Rectum (tissue), 1 donor: ENCODE measurements around a stretch of chr20.

- PRO-cap: no peak
These were observed 41.7 kb downstream of the UBE2V1 start for GRCh38 chr20:50071085-50071717.

GRCh38 chr20:50121034-50121453, 8.1 kb upstream of the UBE2V1 start:
- PRO-cap: no peak

GRCh38 chr20:50191186-50191483, 505 bp downstream of the CEBPB start:
- PRO-cap: bidirectional peak, plus-strand start at chr20:50191406, minus-strand start at chr20:50191318

- PRO-cap: bidirectional peak, plus-strand start at chr20:50191586, minus-strand start at chr20:50191750; bidirectional peak, plus-strand start at chr20:50191952, minus-strand start at chr20:50192022; bidirectional peak, plus-strand start at chr20:50192415, minus-strand start at chr20:50192390
These were observed 1.4 kb downstream of the CEBPB start for GRCh38 chr20:50191704-50192674.

- PRO-cap: no peak
These were observed 30.8 kb downstream of the CEBPB start for GRCh38 chr20:50221258-50222048.

DNA sequence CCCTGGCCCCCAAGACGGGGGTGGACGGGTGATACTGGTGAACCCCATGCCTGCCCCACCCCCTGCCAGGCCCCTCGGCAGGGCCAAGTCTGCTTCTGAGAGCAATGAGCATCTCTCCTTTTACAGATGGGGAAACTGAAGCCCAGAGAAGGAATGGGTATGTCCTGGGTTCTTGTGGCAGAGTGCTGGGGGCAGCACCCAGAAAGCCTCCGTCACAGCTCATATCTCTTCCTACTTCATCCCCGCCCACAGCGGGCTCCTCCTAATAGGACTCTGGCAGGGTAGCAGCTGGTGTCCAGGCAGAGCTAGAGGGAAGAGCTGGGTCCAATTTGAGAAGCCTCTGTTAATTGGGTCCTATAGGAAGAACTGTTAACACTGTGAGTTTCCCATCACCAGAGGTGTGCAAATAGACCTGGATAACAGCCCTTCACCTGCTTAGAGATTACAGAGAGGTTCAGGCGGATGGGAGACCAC, 106.4 kb downstream of the CEBPB start:
- PRO-cap: no peak

DNA sequence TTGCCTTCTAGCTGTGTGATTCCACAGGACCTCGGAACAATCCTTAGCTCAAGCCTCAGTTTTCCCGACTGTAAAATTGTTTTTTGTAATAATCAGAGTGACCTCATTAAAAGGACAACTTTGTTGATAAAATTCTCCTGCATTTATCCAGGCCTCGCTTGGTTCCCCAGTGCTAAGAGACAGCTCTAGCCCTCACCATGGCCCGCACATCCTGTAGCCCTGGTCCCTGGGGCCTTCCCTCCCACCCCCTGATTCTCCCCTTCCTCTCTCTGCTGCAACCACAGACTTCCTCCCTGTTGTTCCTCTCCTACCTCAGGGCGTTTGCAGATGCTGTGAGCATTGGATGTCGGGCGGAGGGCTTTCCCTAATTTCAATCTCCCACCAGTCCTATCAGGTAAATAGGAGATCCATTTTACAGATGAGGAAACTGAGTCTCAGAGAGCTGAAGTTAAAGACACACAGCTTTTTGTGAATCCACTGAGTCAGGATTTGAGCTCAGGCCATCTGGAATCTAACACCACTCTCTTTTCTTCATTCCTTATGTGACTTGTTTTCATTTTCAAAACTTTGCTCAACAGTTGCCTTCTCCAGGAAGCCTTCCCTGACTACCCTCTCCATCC, 106.9 kb downstream of the CEBPB start:
- PRO-cap: no peak

GRCh38 chr20:50336584-50337004, 146.0 kb downstream of the CEBPB start:
- PRO-cap: no peak

GRCh38 chr20:50416542-50417411, 93.4 kb upstream of the PTPN1 start:
- PRO-cap: no peak

DNA sequence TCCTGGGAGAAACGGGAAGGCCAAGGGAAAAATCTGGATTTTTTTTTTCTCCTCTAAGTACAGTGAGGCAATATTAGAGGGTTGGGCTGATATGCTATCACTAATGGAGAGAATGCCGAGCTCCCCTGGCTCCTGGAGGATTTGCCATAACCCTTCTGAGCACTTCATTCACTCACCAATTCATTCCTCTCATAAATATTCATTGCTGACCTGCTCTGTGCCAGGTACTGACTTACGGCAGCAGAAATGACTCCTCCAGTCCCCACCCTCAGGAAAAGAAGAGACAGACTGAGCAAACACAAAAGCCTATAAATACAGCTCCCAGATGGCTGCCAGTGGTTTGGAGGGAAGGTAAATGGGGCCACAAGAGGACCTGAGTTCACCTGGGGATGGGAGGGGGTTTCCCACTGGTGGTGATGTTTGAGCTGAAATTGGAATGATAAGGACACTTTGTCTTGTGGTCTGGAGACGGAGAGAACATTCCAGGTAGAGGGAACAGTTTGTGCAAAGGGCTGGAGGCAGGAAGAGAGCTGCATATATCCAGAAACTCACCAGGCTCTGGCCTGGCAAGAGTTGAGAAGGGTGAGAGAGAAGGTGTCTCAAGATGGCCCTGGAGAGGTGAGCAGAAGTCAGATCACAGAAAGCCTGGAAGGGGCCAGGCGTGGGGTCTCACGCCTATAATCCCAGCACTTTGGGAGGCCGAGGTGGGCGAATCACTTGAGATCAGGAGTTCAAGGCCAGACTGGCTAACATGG, 87.8 kb upstream of the PTPN1 start:
- PRO-cap: bidirectional peak, plus-strand start at position 338 of the sequence, minus-strand start at position 138 of the sequence; unidirectional peak, plus-strand start at position 507 of the sequence

DNA sequence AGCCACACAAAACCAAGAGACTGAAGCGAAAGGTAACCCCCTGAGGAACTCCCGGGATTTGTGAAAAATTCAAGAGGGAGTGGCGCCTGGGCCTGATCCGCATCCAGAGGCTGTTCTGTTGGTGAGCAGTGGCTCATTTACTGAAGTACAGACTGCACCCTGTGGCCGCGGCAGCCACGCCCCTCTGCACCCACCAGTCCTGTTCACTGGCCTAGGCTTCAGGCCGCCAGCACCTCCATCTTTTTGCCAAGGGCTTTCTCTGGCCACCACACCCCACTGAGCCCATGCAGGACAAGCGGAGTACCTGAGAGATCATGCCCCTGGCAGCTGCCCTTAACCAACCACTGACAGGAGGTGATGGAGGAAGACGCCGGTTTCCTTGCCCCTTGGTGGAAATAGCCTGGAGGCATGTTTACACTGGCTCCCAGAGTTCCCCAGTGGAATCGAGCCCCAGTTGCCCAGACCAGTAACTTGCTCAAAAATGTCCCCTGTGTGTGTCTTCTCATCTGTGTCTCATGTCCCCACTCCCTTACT, 79.0 kb upstream of the PTPN1 start:
- PRO-cap: unidirectional peak, minus-strand start at position 117 of the sequence

DNA sequence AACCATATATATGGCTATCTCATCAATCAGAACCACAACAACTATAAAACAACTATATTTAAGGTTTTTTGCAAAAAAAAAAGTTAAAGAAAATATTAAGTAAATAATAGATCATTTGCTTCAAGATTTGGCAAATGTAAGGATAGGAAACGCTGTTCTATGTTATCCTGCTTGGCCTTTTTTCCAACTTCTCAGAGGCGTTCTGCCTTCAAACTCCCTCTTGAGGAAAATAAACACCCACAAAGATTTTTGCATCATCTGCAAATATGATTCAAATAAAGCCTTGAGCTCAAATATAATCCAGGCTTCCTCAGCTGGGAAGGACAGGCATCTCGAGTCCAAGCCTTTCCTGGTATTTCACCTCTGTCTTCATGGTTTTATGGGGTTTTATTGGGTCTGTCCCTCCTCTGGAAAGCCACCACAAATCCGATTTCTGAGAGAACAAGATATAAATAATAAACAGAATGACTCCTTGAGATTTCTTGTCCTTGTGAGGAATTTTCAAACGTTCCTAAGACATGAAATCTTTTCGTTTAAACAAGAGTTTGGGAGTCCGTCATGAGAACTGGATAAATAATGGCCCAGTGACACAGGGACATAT, 67.6 kb upstream of the PTPN1 start:
- PRO-cap: no peak

GRCh38 chr20:50519406-50520025, 9.3 kb downstream of the PTPN1 start:
- PRO-cap: bidirectional peak, plus-strand start at chr20:50519687, minus-strand start at chr20:50519605

GRCh38 chr20:50586126-50587104, 76.2 kb downstream of the PTPN1 start:
- PRO-cap: no peak

- PRO-cap: no peak
These were observed 31.0 kb downstream of the RIPOR3 start for GRCh38 chr20:50660228-50660878.

- PRO-cap: no peak
These were observed 11.6 kb downstream of the PARD6B start for GRCh38 chr20:50743023-50743321.

DNA sequence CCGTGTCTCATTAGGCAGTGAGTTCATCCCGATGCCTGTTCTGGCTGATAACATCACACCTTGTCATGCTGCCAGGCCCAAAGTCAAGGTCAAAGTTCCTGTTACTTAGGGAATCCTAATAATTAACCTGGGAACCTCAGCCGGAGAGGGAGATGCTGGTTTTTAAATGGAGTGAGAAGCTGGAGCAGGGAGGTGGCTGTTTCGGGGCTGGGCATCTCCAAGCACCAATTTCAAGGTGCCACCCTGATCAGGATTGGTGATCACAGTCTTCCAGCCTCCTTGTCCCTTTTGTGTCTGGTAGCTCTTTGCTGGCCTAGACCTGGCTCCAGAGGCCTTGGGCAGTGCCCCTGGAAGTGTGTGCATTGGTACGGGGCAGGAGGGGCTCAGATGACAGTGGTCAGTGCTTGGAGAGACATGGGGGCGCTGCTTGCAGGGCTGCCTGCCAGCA, 61.5 kb downstream of the BCAS4 start:
- PRO-cap: no peak

DNA sequence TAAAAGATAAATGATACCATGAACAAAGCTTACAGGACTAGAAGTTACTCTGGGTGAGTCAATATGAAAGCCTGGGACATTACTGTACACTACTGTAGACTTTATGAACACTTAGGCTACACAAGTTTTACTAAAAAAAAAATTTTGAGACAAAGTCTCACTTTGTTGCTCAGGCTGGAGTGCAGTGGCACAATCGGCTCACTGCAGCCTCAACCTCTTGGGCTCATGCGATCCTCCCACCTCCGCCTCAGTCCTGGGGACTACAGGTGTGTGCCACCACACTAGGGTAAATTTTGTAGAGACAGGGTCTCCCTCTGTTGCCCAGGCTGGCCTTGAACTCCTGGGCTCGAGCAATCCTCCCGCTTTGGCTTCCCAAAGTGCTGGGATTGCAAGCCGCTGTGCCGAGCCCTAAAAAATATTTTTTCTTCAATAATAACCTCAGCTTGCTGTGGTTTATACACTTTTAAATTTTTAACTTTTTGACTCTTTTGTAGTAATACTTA, 35.8 kb downstream of the ADNP start:
- PRO-cap: no peak

DNA sequence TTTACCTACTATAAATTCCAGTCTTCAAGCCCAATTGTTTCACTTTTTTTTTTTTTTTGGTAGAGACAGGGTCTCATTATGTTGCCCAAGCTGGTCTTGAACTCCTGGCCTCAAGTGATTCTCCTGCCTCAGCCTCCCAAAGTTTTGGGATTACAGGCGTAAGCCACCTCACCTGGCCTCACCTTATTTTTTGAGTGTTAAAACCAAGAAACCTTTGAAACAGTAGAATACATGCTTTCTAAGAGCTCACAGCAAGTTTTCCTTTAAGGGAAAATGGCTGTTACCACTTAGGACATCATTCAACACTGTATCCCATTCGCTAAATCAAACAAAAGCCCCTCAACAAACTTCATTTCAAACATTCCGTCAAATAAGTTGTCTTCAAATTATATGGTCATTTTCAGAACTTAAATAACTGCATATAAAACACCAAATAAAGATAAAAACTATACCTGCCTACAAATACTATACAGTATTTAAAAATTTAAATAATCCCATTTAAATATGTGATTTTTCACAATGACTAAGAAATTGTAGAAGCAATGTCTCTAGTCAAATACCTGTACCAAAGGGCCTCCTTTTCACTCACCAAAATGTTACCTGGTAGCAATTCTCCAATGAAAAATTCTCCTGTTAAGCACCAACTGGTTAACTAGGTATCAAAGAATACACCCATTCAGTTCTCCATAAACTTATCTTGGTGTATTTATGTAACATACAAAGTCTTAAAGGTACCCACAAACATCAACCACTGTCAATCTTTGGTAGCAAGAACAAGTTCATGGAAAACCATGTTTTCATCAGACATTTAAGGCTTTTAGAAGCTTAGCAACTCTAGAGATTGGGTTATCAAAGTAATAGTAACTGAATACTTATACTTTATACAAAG, 3.5 kb downstream of the ADNP start:
- PRO-cap: no peak

- PRO-cap: unidirectional peak, plus-strand start at chr20:50930298
These were observed 1.2 kb downstream of the ADNP start for GRCh38 chr20:50930110-50930441.